T47D (cell line): ENCODE measurements around the genes PLPP4 and ATE1.

DNA sequence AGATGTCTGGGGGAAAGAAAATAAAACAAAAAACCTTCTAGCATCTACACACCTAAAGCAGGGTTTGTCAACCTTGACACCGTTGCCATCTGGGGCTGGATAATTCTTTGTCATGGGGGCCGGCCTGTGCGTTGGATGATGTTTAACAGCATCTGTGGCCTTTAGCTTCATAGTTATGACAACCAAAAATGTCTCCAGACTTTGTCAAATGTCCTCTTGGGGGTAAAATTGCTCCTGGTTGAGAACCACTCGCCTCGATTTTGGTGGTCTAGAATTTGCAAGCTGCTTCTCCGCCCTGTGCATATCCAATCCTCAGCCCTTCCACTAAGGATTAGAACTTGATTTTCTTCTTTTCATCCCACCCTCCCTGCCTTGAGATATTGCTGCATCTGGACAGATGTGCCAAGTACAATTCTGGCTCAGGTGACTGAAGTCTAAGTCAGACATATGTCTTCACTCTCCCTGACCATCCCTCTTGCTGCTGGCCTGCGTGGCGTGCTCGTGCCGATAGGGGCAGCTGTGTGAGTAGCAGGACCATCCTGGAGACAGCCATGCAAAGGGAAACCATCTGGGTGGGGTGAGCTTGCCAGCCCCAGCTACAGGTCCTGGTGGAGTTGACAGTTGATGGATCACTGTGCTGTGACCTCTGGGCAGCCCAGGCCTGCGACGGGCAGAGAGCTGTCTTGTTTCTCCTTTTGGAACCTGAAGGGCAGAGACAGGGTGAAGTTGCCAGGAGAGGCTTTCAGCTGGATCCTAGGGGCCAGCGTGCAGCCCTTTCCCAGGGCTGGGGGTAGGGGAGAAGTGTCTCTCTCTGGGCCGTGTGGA is 44.5 kb downstream of the GRK5 start:
- RRBS = no CpG with 5 or more reads among the region's 14 CpGs

- RRBS = no CpG with 5 or more reads among the region's 17 CpGs
Measured at GRCh38 chr10:119370218-119370889, 163.0 kb downstream of the GRK5 start.

- RRBS = no CpG with 5 or more reads among the region's 14 CpGs
Measured at GRCh38 chr10:119449991-119450587, 92.4 kb downstream of the RGS10 start.

GRCh38 chr10:119586366-119587137 is 10.2 kb downstream of the TIAL1 start:
- RRBS = no CpG with 5 or more reads among the region's 5 CpGs

DNA sequence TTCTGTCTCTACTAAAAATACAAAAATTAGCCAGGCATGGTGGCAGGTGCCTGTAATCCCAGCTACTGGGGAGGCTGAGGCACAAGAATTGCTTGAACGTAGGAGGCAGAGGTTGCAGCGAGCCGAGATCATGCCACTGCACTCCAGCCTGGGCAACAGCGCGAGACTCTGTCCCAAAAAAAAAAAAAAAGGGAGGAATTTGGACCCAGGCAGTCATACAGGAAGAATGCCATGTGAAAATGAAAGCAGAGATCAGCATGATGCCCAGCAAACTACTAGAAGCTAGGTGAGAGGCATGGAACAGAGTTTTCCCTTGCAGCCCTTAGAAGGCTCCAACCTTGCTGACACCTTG is 10.3 kb upstream of the BAG3 start:
- RRBS = no CpG with 5 or more reads among the region's 5 CpGs

DNA sequence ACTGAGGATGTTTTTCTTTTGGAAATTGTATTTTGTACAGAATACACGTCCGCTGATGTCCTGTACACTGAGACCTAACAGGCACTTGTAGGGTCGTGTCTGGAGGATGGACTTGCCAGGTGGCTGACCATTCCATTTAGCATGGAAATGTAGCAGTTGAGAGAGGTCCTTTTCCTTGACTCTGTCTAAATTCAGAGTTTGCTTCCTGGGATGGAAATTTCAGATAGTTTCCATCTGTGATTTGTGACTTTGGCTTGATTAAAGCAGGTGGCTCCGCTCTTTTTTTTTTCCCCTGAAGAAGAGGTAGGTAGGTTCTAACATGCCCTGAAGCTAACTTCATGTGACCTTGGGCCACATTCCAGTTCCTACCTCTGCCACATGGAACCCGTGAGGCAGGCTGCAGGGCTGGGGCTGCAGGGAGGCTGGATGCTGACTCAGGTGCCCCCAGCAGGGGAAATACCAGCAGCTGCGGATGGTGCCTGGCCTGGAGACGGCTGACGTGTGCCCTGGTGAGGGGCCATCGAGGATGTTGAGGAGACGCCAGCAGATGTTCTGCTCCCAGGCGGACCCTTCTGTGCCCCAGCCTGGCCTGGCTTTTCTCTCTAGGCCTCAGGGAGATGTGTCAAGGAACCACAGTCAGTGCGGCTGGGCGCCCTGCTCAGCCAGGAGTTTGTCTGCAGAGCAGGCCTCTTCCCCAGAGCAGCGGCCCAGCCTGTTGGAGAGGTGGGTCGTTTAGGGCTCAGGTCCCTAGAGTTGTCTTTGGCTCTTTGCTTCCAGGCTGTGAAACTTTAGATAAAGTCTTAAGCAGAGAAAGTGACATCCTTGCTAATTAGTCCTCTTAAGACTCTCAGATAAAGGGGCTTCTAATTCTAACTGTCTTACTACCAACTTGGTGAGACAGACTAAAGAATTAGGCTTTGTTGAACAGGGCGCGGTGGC is 8.7 kb downstream of the BAG3 start:
- RRBS = no CpG with 5 or more reads among the region's 17 CpGs

DNA sequence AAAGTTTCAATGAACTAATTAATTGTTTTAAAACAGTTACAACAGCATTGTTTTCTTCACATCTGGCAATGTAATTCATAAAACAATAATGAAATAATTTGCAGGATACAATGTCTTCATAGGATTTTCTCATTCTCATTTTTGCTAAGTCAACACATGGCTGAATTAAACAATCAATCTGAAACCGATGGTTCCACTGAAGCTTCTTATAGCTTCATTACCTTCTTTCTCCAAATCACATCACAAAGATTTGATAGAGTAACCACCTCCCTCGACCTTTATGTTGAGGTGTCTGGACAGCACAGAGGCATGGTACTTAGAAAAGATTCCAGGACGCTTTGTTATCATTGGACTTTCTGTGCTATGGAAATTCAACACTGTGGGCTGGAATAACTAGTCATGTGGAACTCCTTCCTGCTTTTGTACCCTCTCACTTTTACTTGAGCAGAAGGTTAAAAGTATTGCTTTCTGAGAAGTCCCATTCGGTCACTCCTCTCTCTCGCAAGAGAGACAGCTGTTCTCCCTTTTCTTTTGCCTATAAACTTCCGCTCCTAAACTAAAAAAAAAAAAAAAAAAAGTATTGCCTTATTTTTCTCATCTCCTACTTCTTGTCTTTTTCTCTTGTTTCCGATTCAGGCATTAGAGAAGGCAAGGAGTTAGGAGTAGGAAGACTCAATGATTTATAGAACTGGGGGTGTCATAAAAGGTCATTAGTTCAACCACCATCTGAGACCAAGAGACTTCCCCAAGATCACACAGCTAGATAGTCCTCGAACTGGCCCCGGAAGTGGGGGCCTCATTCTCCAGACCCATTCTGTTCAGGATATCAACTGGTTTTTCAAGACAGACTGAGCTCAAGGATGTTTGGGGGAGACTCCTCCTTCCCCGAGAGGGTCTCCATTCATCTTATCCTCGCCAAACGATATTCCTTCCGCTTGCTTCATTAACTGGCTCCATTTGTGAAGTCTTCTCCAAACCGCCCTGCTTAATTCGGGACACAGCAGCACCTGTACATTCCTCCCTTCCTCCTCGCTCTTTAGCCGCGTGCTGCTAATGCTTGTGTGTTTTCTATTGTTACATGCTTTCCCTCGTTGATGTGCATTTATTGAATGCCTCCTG is 1.1 kb upstream of the INPP5F start:
- RRBS = no CpG with 5 or more reads among the region's 19 CpGs

DNA sequence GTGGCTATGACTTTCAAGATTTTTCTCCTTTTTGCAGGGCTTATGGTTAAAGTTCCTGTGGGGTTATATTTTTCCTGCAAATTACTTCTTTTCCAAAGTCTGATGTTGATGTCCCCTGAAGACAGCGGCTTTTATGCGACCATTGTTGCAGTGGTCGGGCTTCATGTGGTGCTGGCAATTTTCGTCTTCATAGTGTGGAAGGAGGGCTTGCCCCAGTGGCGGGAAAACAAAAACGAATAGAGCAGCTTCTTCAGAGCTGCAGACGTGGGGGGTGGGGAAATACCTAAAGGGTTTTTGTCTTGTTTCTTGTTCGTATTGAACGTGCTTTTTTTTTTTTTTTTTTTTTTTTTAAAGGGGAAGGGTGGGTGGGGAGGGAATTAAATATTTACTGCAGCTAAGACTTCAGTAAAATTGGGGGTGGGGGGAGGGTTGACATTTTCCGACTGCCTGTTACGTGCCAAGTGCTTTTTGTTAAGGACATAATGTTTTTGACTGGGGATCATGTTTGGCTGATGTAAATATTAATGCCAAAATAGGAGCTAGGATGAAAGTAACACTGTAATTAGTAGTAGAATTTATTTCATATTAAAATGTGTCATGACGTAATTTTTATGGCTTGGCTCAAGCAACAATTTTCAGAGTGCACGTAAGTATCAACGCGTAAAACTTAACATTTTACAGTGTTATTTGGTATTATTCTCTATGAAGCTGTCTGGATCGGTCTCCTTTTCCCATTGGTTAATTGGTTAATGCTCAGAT is 53.6 kb downstream of the MCMBP start:
- RRBS = no CpG with 5 or more reads among the region's 16 CpGs

GRCh38 chr10:119858802-119859216 is 13.8 kb downstream of the MCMBP start:
- RRBS = no CpG with 5 or more reads among the region's 3 CpGs

DNA sequence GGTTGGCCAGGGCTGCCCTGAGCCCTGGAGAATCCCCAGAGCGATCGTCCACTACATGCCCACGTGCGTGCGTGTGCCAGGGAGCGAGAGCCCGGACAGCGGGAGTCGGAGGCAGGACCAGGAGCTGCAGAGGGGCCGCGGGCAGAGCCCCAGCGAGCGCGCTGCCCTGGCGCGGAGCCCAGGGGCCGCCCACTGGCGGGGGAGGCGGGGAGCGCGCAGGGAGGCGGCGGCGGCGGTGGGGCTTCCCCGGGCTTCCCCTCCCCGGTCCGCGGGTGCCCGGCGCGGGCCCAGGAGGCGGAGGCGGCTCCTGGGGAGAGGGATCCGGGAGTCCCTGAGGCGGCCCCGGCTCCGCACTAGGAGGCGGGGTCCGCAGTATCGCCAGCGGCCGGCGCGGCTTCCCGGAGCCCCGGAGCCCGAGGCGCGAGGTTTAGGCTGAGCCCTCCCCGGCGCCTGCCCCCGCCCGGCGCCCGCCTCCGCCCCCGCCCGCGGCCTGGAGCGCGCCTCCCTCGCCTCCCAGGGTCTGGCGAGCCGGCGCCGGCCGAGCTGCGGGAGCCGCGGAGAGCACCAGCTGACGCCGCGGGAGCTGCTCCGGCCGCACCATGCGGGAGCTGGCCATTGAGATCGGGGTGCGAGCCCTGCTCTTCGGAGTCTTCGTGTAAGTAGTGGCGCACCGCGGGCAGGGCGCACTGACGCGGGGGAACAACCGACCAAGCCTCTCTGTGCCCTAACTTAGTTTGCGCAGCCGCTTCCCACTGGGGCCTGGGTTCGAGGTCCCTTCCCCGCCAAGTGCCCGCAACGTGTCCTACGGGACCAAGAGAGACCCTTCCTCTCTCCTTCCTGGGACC is at the start of gene PLPP4:
PLPP4 (plus strand) TSS at position 521 of the 845 bp plus-strand sequence.
- RRBS = 2% methylated on average over 37 of the region's 95 CpGs

GRCh38 chr10:120905676-120906519 is 54.7 kb downstream of the WDR11 start:
- RRBS = no CpG with 5 or more reads among the region's 18 CpGs

- RRBS = no CpG with 5 or more reads among the region's 1 CpG
Measured at GRCh38 chr10:120906715-120907224, 55.6 kb downstream of the WDR11 start.

DNA sequence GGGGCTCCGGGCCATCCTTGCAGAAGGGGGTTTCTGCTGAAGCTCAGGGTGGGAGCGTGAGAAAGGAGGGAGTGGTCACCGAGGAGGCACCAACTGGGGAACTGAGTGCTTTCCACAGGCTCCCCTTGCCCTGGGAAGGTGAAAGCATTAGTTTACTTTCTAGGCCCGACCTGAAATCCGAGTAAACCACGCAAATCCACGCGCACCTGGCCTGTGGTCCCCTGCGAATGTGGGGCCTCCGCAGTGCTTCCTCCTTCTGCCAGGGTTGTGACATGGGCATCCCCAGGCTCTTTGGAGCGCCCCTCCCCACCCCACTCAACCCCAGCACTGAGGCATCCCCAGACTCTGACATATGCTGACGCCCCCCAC is 129.0 kb downstream of the WDR11 start:
- RRBS = 95% methylated on average over 1 of the region's 12 CpGs

DNA sequence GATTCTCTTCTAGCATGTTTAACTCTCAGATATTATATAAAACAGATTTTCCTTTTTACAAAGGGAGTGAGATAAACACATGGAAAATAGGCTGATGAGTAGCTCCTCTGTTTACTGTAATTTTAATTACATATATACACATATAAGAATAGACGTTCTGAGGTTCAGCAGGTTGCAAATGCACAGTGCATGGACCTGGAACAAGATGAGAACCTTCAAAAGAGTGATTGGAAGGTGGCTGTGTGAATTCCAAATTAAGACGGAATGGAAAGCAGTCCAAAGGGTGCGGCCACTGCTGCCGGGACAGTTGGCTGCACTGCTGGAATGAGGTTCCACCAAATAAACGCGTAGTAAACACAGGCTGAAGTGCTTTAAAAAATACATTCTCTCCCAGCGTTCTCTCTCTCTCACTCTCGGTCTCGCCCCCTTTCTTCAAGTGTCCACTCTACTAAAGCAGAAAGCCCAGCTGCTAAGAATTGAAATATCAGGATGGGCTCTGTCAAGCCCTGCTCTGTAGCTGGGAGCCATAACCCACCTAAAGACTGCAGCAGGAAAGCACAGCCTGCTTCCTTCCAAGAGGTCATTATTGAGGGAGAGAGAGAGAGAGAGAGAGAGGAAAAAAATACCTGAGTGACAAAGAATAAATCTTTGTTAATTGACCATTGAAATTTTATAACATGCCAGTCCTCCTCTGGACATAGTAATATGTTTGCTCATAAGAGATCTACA is 73.0 kb downstream of the FGFR2 start:
- RRBS = no CpG with 5 or more reads among the region's 9 CpGs

- RRBS = 1% methylated on average over 11 of the region's 63 CpGs
Measured at GRCh38 chr10:121597014-121597686, 1.1 kb downstream of the FGFR2 start.

- RRBS = 2% methylated on average over 28 of the region's 48 CpGs
Measured at GRCh38 chr10:121927125-121927788, 574 bp downstream of the ATE1 start.

- RRBS = 1% methylated on average over 50 of the region's 116 CpGs
Measured at GRCh38 chr10:121927789-121928859, at the start of gene ATE1. TSS of gene ATE1 (minus strand) at chr10:121928031.

DNA sequence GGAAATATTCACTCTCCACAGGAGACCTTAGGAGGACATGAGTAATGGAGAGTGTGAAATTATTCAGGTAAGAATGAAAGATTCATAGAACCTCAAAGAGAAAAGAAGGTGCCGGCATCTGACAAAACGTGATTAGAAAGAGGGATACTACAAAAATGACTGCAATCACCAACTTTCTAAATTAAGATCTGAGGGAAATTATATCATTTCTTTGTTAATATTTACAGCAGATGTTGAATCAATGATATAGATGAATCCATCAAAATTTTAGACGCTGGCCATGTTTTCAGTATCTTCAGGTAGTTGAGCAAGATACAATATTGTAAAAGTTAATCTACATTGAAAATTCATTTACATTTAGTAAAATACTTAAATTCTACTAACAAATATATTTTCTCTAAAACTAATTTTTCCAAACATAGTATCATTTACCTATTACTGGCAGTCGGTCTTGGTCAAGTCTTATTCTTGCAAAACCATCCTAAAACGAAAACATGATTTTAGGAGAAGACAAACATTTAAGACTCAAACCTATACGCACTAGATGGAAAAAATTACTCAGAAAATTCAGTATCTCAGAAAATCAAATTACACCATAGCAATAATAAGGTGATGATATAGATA is 15.0 kb downstream of the NSMCE4A start:
- RRBS = no CpG with 5 or more reads among the region's 6 CpGs

GRCh38 chr10:121976592-121977159 is 1.7 kb upstream of the NSMCE4A start:
- RRBS = no CpG with 5 or more reads among the region's 10 CpGs